Metastatic Liver Carcinoma in the Lung (tissue), 2 donors: ENCODE measurements around a stretch of chr9.

GRCh38 chr9:123114489-123115674, 81.4 kb downstream of the GPR21 start:
- PRO-cap, 2 experiments = no peak in any of the 2 experiments

GRCh38 chr9:123222224-123222529, 46.2 kb downstream of the STRBP start:
- PRO-cap, 2 experiments = no peak in any of the 2 experiments

DNA sequence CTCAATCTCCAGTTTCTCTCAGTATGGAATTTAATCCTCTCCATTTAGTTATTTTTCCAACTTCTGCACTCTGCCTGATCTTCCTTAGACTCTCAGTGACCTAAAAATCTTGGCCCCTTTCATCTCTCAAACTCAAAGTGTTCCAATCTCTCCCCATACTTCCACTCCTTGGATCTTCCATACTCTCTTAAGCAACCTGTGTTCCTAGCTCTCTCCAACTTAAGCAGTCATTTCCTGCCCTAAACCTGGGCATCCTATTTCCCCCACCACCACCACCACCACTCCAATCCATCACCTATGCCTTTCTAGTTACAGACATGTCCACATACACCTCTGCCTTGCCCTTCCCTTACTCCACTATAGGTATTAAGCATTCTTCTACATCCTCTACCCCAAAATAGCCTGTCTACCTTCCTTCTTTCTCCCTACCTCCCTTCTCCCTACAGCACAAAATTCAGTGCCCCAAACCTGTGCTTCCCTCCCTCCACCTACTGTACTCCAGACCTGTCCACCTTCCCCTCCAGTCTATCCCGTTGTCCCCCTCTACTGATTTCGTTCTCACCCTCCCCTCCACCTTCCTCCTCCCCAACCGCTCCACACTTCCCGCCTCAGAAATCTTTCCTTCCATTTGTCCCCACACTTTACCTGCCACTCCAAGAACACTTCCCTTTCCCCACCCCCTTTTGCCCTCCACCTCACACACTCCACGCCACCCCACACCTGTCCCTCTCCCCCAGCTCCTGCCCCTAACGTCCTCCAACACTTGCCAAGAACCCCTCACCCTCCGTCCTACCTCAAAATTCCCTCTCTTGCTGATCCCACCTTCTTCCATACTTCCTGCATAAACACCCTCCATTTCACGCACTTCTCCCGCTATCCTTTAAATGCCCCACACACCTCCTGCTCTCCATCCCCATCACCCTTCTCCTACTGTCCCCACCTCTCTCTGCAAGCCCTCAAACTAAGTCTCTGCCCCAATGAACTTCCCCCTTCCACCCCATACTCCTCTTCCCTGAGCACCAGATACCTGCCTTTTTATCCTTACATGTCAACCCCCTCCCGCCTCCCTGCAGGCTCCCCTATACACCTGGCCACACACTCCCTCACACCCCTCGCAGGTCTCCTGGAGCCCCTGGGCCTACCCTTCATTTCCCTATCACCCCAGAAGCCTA, 1.6 kb downstream of the STRBP start:
- PRO-cap, 2 experiments = no peak in any of the 2 experiments

DNA sequence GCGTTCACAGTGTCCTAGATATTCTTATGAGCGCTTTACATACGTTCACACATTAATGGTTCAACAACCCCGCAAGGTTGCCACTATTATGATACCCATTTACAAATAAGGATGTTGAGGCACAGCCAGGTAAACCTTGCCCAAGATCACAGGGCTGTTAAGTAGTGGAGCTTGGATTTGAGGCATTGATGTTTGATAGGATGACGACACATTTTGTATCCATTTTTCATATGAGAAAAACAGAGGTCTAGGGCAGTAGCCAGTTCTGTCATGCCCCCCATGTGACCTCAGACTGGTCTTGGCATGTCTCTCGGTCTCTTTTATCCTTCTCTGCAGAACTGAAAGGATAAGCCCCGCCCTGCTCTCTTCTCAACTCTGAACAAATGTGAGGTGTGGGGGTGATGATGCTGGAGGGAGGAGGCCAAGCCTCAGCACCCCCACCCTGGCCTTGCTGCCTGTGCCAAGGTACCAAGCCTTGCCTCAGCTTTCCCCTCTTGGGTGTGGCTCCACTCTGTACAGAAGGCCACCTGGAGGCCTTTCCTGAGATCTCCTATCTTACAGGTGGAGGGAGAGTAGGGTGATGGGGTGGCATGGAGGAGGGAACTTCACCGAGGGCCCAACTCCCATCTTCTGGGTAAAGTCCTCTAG, 19.6 kb upstream of the CRB2 start:
- PRO-cap, 2 experiments = no peak in any of the 2 experiments

GRCh38 chr9:123453768-123454298, 97.8 kb downstream of the CRB2 start:
- PRO-cap, 2 experiments = no peak in any of the 2 experiments

- PRO-cap, 2 experiments = no peak in any of the 2 experiments
These were observed 114.2 kb downstream of the CRB2 start for GRCh38 chr9:123470138-123470669.

GRCh38 chr9:123526729-123528054, 171.2 kb downstream of the CRB2 start:
- PRO-cap, 2 experiments = no peak in any of the 2 experiments

GRCh38 chr9:123528720-123529234, 172.8 kb downstream of the CRB2 start:
- PRO-cap, 2 experiments = no peak in any of the 2 experiments

GRCh38 chr9:123608257-123608566, 252.2 kb downstream of the CRB2 start:
- PRO-cap, 2 experiments = no peak in any of the 2 experiments

DNA sequence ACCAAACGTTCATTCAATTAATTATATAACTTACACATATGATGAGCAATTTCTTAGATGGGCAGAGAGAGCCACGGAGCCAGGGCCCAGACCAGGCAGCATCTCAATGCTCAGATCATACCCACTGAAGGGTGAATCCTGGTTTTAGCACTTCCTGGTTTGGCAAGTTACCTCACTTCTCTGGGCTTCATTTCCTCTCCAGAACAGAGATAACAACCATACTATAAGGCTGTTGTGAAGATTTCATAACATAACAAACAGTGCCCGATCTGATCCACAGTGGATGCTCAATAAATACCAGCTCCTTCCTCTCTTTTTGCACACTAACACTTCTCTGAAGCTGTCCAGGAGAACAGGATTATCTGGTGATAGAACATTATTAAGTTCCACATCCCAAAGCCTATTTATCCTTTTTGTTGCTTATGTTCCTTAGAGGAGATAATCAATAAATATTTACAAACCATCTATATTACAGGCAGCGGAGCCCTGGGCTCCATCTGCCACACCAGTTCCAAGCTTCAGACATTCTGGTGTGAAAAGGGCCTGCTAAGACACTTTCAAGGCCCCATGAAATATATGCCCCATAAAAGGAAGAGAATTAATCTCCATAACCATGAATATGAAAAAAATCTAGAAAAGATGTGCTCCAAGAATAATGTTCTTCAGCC, 271.0 kb downstream of the DENND1A start:
- PRO-cap, 2 experiments = no peak in any of the 2 experiments

- PRO-cap, 2 experiments = no peak in any of the 2 experiments
These were observed 47.8 kb downstream of the DENND1A start for GRCh38 chr9:123881820-123882785.

GRCh38 chr9:124190721-124191173, 67.0 kb upstream of the NEK6 start:
- PRO-cap, 2 experiments = no peak in any of the 2 experiments

DNA sequence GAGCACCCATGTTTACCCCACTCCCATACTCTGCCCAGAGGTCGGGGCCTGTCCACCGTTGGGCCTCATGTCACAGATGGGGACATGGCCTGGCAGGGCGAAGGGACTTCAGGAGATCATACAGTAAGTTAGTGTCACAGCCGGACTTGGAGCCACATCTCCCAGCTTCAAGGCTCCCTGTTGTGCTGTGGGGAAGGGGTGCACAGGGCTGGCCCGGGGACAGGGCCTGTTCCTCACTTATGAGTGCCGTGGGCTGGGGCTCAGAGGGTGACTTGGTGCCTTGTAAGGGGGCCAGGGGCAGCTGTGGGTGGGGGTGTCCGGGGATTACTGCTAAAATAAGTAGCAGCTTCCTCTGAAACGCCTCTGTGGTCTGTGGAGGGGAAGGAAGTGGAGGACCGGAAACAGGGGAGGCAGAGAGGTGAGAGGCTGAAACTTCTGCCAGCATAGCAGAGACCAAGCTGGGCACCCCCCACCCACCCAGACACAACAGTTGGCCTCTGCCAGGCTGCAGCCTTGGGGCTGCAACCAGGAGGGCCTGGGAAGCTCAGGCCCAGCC, 41.2 kb upstream of the NEK6 start:
- PRO-cap, 2 experiments = no peak in any of the 2 experiments

DNA sequence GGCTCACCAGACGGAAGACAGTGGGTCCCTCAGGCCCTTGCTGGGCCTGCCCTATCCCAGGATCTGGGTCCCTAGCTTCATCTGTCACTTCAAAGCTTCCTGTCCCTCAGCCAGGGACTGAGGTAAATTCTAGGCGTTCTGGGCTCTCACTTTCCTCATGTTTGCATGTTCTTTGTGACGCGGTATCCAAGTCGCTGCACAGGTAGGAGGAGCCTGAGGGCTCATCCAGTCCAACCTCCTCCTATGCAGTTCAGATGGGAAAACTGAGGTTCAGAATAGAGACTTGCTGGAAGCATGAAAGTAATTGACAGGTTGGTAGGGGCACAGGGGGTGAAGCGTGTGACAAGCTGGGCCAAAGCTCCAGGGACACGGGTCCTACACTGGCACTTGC, 35.4 kb upstream of the NEK6 start:
- PRO-cap, 2 experiments = no peak in any of the 2 experiments

DNA sequence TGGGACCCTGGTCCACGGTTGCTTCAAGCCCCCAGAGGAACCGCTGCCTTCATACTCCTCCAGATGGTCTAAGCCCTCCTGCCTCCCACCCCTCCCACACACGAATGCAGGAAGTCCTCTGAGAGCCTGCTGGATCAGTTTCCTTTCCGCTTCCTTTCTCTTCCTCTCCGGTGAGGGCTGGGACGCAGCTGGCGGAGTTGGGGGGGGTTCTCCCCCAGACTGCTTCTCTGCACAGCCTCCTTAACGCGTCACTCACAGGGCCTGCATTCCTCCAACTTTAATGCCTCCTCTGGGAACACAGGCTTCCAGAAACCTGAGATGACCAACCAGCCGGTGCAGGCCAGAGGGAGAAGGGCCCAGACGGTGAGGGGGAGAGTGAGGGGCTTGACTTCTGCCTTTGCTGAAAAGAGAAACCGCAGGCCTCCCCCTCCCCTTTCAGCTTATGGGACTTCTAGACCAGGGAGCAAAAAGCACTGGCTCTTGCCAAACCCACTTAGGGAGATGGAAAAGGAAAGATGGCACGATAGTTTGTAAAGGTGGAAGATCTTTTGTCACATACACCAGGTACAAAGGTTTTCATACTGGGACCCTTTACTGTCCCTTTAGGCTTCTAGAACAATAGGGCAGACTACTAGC, 14.8 kb upstream of the NEK6 start:
- PRO-cap, 2 experiments = no peak in any of the 2 experiments

DNA sequence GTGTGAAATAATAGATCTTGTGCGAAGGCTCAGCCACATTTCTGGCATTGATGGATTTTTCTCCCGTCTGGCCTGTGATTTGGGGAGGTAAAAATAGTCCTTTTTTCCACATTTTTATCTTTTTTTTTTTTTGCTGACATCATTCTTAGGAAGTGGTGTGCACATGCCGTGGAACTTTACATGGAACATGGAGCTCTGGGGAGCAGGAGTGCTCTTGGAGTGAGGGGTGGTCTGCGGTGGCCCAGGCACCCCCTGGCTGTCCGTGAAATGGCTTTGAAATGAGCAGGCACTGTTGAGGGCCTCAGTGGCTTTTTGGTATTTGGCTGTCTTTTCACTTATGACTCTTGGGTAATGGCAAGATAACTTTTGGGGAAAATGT, 4.1 kb downstream of the NEK6 start:
- PRO-cap, 2 experiments = no peak in any of the 2 experiments

- PRO-cap, 2 experiments = peak in 1 of 2 experiments; most common plus-strand start chr9:124284574 (in 1); most common minus-strand start chr9:124284464 (in 1)
These were observed 26.6 kb downstream of the NEK6 start for GRCh38 chr9:124284271-124284768.

DNA sequence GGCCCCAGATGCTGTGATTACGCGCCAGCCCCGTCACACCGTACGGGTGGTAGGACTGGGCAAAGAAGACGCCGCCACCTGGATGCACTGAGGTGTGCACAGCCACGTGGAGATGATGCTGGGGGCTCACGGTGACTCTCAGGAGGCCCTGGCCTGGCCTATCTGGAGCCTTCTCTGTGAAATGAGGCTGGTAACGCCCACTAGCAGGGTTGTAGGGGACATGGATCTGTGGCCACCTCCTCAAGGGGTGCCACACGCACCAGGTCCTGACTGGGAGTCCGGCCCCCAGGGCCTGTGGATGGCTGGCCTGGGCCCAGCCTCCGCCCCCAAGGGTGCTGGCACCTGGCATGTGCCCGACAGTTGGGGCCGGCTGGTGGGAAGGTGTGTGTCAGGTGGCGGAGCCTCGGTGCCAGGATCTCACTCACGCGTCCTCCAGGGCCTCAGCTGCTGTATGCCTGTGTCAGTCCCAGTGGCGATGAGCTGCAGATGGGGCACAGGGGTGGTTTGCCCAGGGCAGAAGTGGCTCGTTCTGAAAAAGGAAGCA, 32.4 kb downstream of the NEK6 start:
- PRO-cap, 2 experiments = no peak in any of the 2 experiments

DNA sequence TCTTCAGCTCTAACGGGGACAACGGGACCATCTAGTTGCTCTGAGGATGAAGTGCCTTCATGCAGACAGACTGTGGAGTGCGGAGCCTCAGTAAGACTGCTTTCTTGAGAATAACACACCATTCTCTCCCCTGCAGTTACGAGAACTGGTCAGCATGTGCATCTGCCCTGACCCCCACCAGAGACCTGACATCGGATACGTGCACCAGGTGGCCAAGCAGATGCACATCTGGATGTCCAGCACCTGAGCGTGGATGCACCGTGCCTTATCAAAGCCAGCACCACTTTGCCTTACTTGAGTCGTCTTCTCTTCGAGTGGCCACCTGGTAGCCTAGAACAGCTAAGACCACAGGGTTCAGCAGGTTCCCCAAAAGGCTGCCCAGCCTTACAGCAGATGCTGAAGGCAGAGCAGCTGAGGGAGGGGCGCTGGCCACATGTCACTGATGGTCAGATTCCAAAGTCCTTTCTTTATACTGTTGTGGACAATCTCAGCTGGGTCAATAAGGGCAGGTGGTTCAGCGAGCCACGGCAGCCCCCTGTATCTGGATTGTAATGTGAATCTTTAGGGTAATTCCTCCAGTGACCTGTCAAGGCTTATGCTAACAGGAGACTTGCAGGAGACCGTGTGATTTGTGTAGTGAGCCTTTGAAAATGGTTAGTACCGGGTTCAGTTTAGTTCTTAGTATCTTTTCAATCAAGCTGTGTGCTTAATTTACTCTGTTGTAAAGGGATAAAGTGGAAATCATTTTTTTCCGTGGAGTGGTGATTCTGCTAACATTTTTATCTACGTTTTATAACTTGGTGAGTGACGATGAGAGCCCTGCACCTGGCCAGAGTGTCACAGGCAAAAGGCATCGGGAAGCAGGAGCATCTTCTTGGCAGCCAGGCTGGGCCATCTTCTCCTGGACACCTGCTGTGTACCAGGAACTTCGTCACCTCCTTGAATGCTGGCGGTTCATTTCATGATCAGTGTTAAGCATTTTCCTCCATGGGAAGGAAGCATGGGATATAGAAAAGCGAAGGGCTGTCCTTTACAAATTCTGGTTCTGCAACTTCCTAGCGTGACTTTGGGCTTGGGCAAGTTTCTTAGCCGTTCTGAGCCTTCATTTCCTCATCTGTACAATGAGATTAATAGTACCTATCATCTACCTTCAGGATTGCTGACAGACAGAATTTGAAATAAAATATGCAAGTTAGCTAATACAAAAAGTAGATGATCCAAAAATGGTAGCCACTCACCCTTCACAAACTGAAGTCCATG, 64.1 kb downstream of the PSMB7 start:
- PRO-cap, 2 experiments = no peak in any of the 2 experiments

- PRO-cap, 2 experiments = no peak in any of the 2 experiments
These were observed 61.0 kb downstream of the PSMB7 start for GRCh38 chr9:124353979-124354842.